ENCODE data around the genes MYO1A, R3HDM2 and INHBC.

DNA sequence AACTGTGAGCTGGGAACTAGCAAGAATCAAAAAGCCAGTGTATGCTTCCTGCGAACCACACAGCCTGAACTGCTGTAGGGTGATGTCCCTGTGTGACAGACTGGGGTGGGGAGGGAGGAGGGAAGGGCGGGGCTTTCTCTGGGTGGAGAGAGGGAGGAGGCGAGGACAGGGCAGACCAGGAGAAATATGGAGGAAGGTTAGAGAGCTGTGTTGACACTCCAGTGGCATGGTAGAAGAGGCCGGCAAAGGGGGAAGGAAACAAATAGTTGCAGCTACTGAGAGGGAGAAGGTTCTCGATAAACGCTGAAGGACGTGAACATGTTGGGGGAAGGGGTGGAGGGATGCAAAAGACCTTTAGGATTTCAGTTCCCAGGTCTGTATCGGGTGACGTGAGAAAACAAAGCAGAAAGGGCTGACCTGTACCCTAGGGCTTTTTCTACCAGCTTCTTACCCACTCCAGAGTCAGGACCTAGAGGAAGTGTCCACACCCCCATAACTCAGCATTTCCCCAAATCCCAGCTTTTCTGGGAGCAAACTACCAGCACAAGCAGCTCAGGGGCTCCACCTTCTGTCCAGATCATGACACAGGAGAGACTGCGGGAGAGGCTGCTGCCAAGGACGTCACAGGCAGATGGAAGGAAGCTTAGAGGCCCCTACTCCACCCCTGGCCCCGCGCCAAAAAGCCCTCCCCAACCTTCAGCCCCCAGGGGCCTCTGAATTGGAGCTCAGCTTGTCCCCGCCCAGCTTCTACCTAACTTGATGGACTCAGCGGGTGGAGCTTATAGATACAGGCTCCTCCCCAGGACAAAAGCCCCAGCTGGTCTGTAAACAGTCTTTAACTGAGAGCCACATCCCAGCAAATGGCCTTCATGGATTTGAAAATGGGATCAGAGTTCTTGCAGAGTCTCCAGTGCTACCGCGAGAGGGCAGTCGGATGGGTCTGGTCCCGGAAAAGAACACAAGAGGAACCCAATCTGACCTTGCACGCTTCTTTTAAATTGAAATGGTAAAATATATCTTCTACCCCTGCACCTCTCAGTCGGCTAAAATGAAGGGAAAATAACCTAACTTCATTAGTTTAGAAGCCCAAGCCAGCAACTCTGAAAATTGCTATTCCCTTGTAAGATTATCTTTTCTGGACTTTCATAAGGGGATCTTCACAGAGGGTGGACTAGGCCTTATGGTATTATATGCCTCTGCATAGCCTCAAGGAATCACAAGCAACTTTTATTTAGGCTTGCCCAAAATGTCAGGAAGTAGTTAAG lies 6.6 kb upstream of the BAZ2A start:
- RRBS, result no CpG with 5 or more reads among the region's 21 CpGs

DNA sequence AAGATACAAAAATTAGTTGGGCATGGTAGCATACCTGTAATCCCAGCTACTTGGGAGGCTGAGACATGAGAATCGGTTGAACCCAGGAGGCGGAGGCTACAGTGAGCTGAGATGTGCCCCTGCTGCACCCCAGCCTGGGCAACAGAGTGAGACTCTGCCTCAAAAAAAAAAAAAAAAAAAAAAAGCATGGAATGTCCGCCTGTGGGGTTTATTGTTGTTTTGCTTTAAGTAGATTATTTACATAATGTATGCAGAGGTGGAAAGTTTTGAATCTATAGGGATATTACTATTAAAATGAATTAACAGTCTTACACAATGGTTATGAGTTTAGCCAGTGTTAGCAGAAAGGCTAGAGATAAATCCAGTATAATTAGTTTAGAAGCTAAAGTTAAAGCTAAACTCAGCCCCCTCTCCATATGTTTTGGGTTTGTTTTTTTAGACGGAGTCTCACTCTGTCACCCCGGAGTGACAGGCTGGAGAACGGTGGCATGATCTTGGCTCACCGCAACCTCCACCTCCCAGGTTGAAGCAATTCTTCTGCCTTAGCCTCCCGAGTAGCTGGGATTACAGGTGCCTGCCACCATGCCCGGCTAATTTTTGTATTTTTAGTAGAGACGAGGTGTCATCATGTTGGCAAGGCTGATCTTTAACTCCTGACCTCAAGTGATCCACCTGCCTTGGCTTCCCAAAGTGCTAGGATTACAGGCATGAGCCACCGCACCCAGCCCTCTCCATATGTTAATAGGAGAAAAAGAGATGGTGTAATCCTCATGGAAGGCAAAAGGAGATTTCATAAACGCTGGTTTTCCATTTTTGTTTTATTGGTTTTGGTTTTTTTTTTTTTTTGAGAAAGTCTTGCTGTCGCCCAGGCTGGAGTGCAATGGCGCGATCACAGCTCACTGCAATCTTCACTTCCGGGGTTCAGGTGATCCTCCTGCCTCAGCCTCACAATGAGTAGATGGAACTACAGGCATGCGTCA lies 8.5 kb downstream of the PTGES3 start:
- RRBS, result no CpG with 5 or more reads among the region's 17 CpGs

- RRBS, result no CpG with 5 or more reads among the region's 2 CpGs
These were observed 3.4 kb downstream of the NACA start for GRCh38 chr12:56721629-56722143.

GRCh38 chr12:56724582-56724910 lies 553 bp downstream of the NACA start:
- RRBS, result 0% methylated on average over 1 of the region's 11 CpGs

- RRBS, result no CpG with 5 or more reads among the region's 4 CpGs
These were observed 75.7 kb downstream of the HSD17B6 start for GRCh38 chr12:56838729-56839263.

- RRBS, result no CpG with 5 or more reads among the region's 6 CpGs
These were observed 17.1 kb downstream of the SDR9C7 start for GRCh38 chr12:56916720-56917833.

DNA sequence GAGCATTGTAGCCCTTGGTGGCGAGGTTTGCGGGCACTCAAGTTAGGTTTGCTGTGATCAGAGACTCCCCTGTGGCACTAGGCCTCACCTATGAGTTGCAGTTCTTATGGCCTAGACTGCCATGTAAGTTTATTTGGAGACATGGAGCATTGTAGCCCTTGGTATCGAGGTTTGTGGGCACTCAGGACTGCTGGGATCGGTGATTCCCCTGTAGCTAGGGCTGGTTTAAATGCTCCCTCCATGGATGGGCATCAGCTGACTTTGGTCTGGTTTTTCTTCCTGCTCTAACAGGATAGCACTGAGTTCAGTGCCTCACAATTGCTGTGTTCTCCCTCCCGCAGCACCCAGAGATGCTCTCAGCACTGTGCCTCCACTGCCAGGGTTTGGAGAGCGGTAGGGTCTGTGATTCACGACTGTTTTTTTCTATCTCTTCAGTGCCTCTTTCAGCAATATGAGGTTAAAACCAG lies 8.1 kb downstream of the RDH16 start:
- RRBS, result no CpG with 5 or more reads among the region's 7 CpGs

DNA sequence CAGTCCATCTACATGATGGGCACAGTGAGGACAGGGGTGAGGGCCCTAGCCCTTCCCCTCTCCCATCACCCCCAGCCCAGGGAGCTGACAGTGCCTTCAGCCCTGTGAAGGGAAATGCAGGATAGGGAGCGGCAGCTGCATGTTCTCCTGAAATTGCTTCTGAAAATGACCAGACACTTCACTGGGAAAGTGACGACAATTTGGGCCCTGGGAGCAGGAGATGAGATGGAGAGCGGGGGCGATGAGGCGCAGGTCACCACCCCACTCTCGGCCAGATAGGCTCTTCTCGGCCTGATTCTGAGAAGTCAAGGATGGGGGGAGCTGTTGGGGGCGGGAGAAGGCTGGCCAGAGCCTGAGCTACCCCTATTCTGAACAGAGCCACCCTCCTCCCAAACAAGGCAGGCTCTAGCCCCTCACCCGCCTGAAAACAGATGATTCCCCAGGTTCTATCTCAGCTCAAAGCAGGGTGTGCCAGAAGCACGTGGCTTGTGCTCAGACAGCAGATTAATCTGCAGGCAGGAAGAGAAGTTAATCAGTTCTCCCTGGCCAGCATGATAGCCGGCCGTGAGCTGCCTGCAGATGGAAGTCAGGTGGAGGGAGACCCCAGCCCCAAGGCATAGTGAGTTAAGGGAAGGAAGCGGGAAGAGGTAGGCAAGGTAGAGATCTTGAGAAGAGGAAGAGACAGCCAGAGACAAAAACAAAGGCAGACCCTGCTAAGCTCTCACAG lies 10.7 kb upstream of the TAC3 start:
- RRBS, result no CpG with 5 or more reads among the region's 13 CpGs

DNA sequence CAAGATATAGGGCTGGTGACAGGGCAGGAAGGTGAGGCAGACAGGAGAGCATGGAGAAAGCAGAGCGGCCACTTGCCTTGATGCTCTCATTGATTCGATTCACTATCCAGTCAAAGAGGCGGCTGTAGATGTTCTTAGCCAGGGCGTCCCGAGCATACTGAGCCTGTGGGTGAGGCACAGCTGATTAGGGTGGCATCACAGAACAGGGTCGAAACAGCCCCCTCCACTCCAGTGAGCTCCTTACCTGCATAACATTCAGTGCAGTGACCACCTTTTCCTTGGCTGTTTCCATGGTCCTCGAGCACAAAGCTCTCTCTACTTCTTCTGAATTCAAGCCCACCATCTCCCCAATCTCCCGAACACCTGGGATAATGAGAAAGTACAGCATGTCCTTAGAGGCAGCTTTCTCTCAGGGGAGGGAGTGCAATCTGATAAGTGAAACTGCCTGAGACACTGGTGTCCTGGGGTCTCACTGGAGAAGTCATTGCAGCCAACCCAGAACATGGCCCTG lies 6.9 kb downstream of the MYO1A start:
- RRBS, result no CpG with 5 or more reads among the region's 8 CpGs

DNA sequence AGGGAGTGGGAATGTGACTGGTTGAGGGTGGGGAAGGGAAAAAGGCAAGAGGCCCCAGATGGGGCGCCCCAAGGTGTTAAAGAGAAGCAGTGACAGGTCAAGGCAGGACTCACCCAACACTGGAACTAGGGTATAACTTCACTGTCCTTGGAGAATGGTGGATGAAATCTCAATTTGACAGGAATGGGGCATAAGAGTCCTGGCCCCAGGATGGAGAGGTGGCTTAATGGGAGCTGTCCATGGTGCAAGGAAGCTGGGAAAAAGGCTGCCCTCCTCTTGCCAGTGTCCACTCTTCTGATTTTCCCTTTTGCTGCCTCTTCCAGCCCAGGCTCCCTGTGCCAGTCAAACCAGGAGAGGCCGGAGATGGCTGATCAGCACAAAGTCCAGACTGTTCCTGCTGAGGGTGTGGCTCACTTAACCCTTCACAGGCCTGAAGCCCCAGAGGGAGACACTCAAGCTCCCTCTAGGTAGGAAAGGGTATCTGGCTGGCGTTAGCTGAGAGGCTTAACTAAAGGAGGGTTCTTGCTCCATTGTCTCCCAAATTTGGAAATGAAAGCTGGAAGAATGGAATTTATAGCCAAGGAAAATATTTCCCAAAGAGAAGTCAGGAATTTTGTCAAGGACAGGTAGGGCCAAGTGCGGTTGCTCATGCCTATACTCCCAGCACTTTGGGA lies at the start of gene MYO1A:
Gene MYO1A, minus strand, starts transcription at position 356 of the 674 bp plus-strand sequence.
- RRBS, result no CpG with 5 or more reads among the region's 4 CpGs

DNA sequence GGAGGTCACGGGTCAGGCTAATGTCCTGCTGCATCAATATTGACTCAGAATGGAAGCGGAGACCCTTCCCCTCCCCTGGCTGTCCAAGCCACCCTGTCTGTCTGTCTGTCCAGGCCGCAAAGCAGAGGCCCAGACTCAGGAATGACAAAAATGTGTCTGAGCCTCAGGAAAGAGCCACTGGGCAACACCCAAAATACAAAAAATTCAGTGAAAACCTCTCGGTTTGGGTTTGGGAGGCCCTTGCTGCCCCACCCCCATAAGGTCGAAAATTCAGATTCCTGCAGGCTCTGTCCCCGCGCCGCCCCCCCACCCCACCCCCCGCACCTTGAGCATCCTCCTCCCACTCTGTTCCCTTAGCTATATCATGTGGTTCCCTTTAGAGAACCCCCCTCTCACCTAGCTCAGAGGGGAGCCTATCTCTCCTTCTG lies 5.1 kb downstream of the LRP1 start:
- RRBS, result no CpG with 5 or more reads among the region's 9 CpGs

- RRBS, result no CpG with 5 or more reads among the region's 12 CpGs
These were observed 38.6 kb downstream of the LRP1 start for GRCh38 chr12:57166605-57167491.

GRCh38 chr12:57211759-57212031 lies 4.9 kb upstream of the NXPH4 start:
- RRBS, result 91% methylated on average over 4 of the region's 8 CpGs

DNA sequence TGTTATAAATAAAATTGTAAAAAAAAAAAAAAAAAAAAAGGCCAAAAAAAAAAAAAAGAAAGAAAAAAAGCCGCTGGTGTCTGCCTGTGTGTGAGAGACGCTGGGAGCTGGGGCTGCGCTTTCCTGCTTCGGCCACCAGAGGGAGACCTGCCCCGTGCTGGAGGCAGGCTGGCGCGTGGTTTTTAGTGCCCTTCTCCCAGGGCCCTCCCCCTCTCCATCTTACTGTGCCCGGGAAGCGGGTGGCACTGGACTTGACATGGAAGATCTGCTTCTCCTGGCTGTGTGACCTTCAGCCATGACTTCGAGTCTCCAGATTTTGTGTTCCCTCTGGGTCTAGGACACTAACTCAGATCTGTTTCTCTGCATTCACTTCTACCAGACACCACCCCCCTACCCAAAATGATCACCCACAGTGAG lies 3.3 kb upstream of the NXPH4 start:
- RRBS, result no CpG with 5 or more reads among the region's 10 CpGs

GRCh38 chr12:57226032-57226675 lies 3.4 kb upstream of the SHMT2 start:
- RRBS, result 95% methylated on average over 2 of the region's 19 CpGs

DNA sequence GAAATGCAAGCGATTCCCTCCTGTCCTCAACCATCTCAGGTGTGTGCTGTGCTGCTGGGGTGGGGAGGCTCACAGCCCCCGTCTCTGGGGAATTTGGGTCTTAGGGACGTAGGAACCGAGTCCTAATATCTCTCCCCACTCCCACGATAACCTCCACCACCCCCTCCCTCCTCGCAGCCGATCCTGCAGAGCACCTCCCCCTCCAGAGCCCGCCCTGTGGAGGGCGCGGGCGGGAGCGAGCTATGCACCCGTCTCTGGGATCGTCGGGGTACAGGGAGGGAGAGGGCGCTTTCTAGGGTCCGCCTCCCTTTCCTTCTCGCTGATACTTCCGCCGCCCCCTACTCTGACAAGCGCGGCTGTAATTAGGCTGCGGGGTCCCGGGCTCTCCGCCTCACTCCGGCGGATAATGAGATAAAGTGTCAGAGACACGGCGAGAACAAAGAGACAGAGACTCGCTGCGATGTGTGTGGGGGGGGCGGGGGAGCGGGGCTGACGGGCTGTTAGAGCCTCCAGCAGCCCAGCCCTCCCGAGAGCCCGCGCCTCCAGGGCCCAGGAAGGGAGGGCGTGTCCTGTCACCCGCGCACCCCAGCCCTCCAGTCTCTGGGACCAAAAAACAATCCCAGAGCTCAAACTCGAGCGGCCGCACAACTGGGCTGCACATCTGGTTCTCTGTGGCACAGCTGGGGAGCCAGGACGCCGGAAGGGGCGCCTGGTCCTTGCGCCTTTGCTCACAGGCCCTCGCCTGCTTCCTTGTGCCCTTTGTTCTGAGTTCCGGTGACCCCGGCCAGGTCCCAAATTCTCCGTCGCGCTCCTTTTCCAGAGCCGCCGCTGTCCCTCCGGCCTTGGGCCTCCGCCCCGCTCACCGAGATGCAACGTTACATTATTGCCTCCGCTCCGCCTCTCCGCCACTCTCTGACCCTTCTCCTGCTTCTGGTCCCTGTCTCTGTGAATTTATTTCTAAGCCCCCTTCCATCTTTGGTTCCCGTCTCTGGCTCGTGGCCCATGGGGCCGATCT lies 1.3 kb upstream of the NDUFA4L2 start:
- RRBS, result 9% methylated on average over 12 of the region's 66 CpGs

DNA sequence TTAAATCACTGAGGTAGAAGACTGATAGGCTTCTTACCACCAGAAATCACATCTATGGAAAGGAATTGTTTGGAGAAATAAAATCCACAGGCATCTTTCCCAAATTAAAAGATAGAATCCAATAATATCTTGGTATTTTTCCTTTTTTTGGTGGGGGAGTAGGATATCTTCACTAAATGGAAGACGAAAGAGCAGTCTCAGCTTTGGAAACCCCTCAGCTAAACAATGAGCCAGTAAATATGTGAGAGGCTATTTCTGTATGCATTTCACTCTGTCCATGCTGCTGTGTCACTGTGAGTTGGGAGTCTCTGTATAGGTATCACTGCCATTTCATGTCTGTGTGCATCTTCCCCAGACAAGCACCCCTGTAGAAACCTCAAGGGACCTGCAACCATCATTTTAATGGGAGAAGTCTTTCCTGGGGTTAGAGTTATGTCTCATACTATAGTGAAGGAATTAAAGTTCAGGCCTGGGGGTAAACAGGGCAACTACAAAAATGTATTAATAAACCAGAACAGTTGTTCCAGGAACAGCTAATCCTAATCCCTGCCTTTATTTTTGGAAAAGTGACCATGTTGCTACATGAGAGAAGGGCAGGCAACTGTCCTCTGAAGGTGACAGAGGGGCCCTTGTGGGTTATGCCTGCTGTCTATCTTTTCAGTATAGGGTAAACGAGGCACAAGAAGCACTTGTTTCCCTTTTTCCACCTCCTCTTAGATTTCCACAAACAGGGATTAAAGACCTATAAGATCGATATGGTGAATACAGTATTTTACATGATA lies 11.3 kb upstream of the STAC3 start:
- RRBS, result no CpG with 5 or more reads among the region's 3 CpGs

DNA sequence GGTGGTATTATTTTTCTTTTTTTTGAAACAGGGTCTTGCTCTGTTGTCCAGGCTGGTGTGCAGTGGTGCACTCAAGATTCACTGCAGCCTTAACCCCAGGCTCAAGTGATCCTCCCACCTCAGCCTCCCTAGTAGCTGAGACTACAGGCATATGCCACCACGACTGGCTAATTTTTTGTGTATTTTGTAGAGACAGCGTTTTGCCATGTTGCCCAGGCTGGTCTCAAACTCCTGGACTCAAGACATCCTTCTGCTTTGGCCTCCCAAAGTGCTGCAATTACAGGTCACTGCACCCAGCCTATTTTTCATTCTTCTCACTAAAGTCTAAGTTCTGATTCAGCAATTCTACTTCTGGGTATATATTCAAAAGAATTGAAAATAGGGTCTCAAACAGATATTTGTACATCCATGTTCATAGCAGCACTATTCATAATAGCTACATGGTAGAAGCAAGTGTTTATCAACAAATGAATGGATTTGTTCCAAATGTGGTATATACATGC lies 52.4 kb downstream of the R3HDM2 start:
- RRBS, result no CpG with 5 or more reads among the region's 2 CpGs

DNA sequence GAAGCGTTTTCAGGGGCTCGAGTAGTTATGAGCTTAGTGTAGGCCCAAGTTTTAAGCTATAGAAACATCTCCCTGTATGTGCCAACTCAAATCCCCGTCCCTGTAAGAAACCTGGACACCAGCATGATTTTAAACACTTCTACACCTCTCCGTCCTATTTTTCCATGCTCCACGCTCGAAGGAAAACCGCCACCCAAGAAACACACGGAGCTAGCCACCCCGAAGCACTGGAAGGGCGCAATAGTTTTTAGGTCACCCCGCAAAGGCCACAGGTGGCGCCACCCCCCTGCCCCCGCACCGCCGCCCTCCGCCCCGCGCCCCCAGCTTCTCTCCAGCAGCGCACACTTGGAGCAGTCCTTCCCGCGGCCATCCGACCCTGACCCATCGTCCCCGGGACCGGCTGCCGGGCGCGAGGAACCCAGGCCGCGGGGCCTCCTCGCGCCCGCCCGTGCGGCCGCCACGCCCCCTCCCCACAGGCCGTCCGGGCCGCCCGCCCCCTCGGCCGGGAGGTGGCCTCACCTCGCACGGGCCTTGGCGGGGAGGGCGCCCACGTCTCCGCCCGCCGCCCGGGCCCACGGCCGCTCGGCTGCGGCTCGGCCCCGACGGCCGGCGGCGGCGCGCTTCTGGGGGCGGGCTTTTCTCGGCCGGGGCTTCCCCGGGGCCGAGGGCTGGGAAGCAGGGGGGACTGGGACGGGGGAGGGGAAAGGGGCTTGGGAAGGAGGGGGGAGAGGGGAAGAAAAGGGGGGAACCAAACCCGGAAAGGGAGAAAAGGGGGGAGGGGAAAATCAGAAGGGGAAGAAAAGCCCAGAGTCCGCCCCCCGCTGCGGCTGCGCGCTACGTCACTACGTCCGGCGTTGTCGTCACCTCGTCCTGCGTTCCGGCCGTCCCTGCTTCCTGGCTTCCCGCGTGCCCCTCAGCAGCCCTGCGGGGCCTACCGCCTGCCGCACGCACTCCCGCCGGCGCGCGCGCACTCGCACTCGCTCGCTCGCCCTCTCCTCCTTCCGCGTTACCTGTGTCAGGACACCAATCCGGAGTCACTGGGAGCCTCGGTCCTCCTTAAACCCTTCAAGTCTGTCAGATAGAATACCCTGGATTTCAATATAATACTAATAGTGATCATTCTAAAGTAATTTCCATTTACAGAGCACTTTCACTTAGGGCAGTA lies at the start of gene R3HDM2:
Gene R3HDM2, minus strand, starts transcription at position 843 of the 1,165 bp plus-strand sequence.
- RRBS, result under 1% methylated on average over 67 of the region's 105 CpGs

DNA sequence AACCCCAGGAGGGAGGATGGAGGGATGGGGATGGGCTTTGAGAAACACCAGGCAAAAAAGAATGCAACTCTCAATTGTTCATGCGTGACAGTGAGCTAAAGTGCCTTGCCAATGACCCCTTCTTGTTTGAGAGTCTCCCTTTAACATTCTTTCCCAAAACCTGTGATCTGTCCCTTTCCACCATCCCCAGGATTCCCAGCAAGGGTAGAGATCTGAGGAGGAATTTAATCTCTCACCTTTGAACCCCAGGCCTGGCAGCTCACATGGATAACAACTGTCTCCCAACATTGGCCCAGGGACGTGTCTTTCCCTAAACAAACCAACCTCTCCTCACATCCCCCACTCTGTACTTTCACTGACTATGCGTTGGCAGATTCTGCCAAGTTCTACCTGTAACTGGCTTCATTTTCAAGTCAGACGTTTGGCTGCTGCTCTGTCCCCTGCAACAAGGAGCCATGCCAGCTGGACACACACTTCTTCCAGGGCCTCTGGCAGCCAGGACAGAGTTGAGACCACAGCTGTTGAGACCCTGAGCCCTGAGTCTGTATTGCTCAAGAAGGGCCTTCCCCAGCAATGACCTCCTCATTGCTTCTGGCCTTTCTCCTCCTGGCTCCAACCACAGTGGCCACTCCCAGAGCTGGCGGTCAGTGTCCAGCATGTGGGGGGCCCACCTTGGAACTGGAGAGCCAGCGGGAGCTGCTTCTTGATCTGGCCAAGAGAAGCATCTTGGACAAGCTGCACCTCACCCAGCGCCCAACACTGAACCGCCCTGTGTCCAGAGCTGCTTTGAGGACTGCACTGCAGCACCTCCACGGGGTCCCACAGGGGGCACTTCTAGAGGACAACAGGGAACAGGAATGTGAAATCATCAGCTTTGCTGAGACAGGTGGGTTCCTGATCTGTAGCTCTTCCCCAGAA lies at the start of gene INHBC:
Gene INHBC, plus strand, starts transcription at position 471 of the 918 bp plus-strand sequence.
- RRBS, result no CpG with 5 or more reads among the region's 9 CpGs

Data from SK-N-MC (cell line).